ENCODE results near the genes GPI, USF2 and CD22.

DNA sequence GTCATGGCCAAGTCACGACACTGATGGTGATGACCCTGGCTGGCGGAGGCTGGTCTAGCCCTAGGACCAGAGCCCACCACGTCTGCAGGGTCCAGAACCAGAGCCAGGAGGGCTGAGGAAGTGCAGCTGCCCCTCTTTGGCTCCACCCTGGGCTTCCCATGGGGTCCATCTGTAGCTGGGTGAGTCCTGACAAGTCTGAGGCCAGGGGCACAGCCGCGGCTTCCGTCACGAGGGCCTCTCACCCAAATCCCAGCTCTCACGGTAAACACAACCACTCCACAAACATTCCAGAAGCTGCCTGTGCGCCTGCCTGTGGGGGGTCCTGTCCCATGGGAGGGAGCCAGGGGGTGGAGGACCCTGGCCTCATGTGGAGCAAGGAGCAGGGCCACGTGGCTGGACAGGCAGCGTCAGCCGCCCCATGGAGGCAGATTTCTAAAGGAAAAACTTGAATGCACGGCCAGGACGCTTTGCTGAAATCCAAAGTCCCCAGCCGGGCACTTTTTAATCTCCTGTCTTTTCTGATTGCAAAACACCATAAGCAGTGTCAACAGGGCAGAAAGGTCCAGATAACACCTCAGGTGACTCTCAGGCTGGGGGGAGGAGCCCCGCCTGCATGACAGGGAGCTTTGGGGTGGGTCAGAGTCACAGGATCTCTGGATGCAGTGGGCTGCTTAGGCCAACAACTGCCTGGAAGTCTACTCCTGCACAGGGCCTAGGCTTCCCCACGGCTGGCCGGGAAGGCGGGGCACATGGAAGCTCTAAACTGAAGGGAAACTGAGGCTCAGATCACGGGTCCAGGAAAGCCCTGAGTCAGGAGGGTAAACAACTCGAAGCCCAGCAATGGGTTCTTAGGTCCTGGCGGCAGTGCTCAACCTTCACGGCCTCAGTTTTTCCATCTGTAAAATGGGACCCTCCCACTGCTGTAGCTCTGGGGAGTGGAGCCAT, 30.0 kb downstream of the CEBPG start:
- RRBS, result no CpG with 5 or more reads among the region's 23 CpGs

GRCh38 chr19:33499218-33499830, 22.3 kb downstream of the PEPD start:
- RRBS, result 94% methylated on average over 1 of the region's 7 CpGs

DNA sequence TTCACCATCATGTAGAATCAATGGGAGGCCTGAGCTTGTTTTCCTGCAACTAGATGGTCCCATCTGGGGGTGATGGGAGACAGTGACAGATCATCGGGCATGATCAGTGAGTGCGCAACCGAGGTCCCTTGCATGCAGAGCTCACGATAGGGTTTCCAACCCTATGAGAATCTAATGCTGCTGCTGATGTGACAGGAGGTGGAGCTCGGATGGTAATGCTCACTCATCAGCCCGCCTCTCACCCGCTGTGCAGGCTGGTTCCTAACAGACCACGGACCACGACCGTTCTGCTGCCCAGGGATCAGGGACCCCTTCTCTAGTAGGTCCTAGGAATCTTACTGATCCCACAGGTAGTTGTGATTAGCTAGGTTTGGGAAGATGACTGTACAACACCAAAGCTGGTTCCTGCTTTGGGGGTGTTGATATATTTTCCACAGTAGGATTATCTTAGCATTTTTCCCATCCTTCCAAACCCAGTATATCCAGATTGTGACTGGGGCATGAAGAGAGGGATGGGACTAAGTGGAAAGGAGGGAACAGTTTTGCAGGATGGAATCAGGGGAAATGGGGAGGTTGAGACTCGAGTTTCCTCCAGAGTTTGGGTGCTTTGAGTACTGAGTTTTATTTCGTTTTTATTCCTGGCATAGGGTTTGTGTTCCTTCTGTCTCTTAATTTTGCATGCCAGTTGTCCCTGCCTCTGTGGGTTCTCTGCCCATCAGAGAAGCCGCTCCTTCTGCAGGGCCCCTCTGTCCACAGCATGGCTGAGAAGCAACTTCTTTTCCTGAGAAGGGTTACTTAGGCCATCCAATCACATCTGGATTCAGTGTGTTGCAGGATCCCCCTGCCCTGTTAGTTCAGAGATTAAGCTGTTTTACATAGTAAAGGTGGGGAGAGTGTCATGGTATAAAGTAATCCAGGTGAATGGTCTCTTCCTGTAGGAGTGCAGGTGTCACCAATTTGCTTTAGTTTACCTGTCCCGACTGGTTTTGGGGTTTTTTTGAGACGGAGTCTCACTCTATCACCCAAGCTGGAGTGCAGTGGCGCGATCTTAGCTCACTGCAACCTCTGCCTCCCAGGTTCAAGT, 23.2 kb upstream of the GARRE1 start:
- RRBS, result no CpG with 5 or more reads among the region's 17 CpGs

DNA sequence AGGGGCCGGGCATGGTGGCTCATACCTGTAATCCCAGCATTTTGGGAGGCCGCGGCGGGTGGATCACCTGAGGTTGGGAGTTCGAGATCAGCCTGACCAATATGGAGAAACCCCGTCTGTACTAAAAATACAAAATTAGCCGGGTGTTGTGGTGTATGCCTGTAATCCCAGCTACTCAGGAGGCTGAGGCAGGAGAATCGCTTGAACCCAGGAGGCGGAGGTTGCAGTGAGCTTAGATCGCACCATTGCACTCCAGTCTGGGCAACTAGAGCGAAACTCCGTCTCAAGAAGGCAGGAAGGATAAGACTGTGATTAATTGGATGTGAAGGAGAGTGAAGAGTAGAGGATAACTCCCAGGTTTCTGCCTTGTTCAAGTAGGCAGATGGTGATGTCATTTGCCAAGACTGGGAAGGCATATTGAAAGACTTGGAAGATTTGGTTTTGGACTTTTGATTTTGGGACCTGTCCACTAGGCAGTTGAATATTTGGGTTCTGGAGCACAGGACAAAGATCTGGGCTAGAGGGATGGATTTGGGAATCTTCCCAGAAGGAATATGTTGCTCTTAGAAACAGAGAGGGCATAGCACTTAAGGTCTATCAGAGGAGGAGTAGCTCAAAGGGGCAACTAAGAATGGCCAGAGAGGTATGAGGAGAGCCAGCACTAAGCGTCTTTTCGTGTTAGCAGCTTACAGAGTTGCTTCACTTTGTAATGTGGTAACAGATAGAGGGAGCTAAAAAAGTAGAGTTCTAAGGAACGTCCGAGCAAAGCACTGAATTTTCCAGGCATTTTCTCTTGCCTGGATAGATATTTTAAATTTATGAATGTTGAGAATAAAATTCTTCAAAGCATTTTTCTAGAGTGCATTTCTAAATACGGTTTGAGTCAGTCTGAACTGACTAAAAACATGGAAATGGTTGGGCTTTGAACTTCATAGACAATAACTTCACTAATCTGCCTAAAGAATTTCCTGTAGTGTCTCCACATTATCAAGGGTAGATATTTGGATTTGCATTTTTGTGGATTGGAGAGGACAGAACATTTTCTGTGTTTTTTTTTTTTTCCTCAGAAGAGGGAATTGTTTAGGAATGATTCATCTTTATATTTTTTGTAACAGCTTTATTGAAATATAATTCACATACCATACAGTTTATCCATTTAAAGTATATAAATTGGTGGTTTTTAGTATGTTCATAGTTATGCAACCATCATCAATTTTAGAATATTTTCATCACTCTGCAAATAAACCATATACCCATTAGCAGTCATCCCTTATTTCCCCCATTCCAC, 20.2 kb downstream of the GARRE1 start:
- RRBS, result no CpG with 5 or more reads among the region's 17 CpGs

GRCh38 chr19:34320127-34320840, 44.7 kb upstream of the GPI start:
- RRBS, result no CpG with 5 or more reads among the region's 9 CpGs

- RRBS, result 2% methylated on average over 42 of the region's 72 CpGs
Observed at GRCh38 chr19:34364705-34365494, at the start of gene GPI. Gene GPI, plus strand, starts transcription at chr19:34365196.

- RRBS, result no CpG with 5 or more reads among the region's 4 CpGs
Observed at GRCh38 chr19:34431298-34431664, 3.1 kb downstream of the UBA2 start.

GRCh38 chr19:34548542-34548910, 67.0 kb downstream of the WTIP start:
- RRBS, result no CpG with 5 or more reads among the region's 4 CpGs

DNA sequence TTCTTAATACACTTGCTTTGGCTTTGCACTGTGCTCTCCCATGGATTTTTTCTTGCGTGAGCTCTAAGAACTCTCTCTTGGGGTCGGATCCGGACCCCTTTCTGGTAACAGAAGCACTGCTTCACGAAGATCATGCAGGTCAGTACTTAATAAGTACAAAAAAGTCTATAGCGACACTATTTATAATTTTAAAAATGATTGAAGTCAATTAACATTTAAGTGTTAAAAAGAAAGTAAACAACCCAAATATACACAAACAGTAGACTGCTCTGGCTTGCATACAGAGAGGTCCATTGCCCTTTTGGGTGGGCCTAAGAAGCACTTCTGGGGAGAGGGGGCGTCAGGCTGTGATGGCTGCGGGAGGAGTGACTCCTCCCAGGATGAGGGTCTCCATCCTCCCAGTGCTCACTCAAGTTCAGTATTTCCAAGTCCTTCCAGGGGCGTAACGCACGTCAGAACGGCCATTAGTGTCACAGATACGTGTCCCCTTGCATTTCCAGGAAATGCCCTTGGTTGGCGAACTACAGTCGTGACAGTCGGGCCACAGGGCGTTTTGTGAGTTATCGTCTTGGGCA, 296 bp downstream of the SCGB2B2 start:
- RRBS, result no CpG with 5 or more reads among the region's 17 CpGs

- RRBS, result 84% methylated on average over 5 of the region's 28 CpGs
Observed at GRCh38 chr19:34832793-34833221, 59.8 kb upstream of the ZNF599 start.

- RRBS, result no CpG with 5 or more reads among the region's 11 CpGs
Observed at GRCh38 chr19:35005010-35005481, 4.9 kb downstream of the GRAMD1A start.

- RRBS, result 35% methylated on average over 3 of the region's 20 CpGs
Observed at GRCh38 chr19:35029387-35030244, 654 bp upstream of the SCN1B start.

DNA sequence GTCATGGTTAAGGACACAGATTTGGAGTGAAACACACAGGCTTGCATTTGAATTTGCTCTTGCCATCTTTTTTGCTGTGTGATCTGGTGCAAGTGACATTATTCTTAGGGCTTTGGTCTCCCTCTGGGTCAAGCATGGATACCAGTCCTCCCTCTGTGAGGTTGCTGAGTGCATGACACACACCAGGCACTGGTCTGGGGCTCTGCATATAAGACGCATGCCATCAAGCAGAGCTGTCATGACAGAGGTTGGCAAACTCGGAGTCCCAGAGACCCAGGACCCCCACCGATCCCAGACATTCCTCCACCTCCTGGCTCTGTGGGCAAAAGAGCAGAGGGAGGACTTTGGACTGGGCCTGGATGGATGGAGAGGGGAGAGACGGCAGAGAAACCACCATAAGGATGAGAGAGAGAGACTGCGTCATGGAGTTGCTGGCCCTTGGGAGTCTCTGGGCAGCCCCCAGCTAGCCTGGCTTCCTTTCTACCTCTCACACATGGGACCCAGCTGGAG, 1.4 kb downstream of the HPN start:
- RRBS, result no CpG with 5 or more reads among the region's 5 CpGs

GRCh38 chr19:35117056-35117483, 1.4 kb downstream of the FXYD3 start:
- RRBS, result no CpG with 5 or more reads among the region's 7 CpGs

DNA sequence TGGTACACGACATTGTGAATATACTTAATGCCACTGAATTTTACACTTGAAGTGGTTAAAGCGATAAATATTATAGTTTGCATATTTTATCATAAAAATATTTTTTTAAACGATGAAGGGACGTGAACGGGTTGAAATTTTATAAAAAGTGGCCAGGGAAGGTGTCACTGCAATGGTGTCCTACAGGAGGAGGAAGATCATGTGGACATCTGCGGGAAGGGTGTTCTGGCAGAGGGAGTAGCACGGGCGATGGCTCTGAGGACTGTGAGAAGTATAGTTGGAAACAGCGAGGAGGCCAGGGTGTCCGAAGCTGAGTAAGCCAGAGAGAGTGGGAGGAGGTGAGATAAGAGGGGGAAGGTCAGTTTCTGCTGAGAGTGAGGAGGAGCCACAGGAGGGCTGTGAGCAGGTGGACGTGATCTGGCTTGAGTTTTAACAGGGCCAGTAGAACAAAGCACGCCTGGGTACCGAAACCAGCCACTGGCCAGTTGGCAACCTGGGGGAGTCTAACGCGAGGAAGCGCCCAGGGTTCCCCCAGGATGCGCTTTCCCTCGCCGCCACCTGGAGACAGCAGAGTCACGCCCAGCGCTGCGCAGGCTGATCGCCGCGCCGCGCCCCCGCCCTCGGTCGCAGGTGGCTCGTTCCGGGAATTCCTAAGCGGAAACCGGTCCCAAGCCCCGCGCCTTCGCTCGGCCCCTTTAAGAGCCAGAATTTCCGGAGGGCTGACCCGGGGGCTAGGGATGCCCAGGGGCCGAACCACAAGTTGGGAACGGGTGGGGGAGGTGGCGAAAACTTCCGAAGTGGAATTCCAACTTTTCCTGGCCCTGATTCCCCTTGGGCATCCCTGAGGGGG, 1.2 kb upstream of the LSR start:
- RRBS, result 3% methylated on average over 6 of the region's 44 CpGs

GRCh38 chr19:35249236-35249423, 328 bp downstream of the LSR start:
- RRBS, result 3% methylated on average over 7 of the region's 12 CpGs

DNA sequence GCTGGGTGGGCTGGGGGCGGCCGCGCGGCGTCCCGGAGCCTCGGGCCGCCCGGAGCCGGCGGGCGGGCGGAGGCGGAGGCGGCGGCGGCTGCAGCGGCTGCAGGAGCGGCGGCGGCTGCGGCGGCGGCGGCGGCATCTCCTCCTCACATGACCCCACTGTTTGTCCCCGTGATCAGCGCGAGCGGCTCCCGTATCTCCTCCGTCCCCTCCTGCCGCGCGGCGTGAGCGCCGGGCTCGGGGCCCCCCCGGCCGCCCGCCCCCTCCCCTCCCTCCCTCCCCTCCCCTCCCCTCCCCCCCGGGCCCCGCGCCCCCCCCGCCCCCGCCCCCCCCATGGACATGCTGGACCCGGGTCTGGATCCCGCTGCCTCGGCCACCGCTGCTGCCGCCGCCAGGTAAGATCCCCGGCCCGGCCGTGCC, at the start of gene USF2:
TSS of gene USF2 (plus strand) at position 191 of the 417 bp plus-strand sequence.
- RRBS, result 3% methylated on average over 12 of the region's 56 CpGs

- RRBS, result 29% methylated on average over 4 of the region's 17 CpGs
Observed at GRCh38 chr19:35279279-35279864, 3.0 kb upstream of the HAMP start.

- RRBS, result no CpG with 5 or more reads among the region's 12 CpGs
Observed at GRCh38 chr19:35328801-35329342, at the start of gene CD22. Gene CD22, plus strand, starts transcription at chr19:35329187.

DNA sequence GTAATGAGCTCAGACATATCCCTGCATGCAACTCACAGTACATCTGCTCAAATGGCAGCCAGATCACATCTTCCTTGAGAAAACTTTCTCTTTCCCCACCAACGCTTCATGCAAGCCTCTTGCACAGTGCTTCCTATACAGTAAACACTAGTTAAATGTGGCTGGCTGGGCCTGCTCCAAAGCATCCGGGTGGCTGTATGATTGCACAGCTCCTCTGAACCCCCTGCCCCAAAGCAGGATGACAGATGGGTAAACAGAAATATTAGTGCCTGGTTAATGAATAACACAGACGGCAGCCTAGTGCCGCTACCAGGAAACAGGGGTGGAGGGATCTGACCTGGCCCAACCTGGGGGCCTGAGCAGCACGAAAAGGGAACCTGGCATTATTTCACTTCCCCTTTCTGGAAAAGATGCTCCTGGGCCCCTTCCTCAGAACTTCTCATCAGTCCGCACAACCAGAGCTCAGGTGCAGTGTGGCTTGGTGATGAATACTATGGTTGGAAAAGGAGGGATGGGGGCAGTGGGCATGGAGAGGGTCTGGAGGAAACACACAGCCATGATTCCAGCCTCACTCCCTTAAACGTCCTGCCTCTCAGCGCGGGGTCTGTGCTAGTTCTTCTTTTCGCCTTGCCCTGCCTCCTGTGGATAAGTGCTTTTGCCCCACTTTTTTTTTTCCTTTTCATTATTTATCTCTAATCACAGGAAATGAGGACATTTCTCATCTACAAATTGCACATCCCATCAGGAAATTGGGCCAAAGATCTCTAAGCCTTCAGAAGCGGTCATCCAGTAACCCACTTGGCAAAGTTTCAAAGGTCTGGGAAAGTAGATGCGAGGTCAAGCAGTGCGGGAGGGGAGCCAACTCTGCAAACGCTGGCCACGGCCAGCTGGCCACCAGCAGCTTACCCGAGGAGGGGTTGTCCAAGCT, 11.0 kb downstream of the FFAR2 start:
- RRBS, result no CpG with 5 or more reads among the region's 16 CpGs